Peripheral blood mononuclear cell (primary cell): Measurements from ENCODE around the genes CCDC144A and RASD1.

DNA sequence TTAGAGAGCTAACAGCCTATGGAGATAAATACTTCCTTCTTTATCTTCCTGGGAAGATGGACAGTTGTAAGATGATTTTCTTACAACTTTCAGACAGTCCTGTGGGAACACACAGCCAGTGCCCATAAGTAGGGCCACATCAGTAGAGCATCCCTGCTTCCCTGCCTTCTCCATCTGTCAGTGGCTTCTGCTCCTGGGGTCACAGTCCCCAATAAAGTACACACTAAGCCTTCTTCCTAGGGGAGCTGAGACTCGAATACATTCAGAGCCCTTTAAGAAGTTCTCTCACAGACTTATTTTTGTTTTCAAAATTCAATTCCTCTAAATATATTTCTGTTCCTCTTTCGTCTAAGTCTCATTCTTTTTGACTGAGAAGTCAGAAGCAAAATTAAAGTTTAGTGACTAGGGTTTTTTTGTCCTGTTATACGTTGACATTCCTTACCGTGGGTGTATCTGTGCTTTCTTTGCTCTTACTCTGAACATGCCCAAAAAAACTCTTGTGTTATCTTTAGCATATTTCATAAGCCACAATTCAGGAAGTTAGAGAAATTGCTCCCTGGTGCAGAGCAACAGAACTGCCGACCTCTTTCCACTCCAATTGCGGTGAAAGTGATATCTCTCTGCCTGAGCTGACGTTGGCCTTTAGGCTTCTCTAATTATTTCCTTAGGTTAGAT is 65.9 kb downstream of the CENPV start:
- PRO-cap, 8 experiments: peak in 7 of 8 experiments; most common plus-strand start position 594 of the sequence (in 1); most common minus-strand start position 611 of the sequence (in 4)

DNA sequence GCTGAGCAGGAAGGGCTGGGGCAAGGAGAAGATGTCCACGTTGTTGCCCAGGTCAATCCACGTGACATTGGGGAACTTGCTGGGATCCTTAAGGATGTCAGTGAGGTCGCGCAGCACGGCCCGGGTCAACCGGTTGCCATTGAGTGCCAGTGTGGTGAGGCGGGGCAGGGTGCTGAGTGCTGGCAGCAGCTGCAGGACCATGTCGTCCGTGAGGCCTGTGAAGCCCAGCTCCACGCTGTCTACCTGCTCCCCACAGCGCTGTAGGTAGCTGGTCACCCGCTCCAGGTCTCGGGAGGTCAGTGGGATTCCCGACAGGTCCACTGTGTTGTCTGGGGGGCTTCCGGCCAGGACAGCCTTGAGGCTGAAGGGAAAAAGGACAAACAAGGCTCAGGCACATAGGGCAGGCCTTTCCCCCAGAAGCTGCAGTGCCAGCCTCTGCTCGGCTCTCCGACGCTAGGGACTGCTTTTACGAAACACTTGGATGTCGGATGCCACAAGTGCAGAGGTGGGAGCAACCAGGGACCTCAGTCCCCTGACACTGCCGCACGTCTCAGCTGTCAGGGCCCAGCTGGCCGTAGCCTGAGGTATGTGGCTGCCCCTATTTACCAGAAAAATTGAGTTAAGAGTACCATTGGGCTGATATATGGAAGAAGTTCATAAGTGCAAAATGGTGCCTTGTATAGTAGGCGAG is 28.5 kb downstream of the TRPV2 start:
- PRO-cap, 8 experiments: no peak in any of the 8 experiments

DNA sequence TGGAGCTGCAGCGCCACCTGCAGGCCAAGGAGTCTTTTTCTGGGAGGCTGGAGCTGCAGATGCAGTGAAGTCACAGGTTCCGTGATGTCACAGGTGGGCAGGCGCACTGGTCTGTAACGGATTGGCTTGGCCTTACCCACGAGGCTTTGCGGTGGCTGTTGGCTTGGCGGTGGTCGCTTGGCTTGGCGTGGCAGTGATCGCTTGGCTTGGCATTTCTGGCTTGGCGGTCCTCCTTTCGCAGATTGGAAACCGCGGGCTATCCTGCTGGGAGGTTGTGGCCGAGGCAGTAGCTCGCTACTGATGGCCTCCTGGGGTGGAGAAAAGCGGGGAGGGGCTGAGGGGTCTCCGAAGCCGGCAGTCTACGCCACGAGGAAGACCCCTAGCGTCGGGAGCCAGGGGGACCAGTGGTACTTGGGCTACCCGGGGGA is at the start of gene CCDC144A:
Gene CCDC144A (plus strand): TSS at position 141 of the 428 bp plus-strand sequence.
- PRO-cap, 8 experiments: peak in 3 of 8 experiments; most common plus-strand start position 141 of the sequence (in 1)

DNA sequence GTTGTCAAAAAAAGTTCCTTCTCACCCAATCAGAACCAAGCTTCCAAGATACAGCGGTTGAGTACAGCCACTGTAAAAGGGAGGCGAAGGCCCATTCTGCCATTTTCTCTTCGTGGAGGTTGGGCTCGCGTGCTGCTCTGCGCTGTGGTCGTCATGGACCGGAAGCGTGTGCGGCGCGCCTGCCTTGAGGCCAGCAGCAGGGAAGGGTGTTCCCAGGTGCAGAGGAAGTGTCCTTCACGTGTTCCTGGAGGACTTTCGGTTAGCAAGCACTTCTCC is 78.4 kb downstream of the TNFRSF13B start:
- PRO-cap, 8 experiments: no peak in any of the 8 experiments

- PRO-cap, 8 experiments: no peak in any of the 8 experiments
These were observed 13.1 kb upstream of the MPRIP start for GRCh38 chr17:17029064-17029574.

GRCh38 chr17:17040976-17041755 is 1.1 kb upstream of the MPRIP start:
- PRO-cap, 8 experiments: no peak in any of the 8 experiments

GRCh38 chr17:17044935-17045611 is 2.8 kb downstream of the MPRIP start:
- PRO-cap, 8 experiments: peak in 1 of 8 experiments; most common minus-strand start chr17:17045294 (in 1)

DNA sequence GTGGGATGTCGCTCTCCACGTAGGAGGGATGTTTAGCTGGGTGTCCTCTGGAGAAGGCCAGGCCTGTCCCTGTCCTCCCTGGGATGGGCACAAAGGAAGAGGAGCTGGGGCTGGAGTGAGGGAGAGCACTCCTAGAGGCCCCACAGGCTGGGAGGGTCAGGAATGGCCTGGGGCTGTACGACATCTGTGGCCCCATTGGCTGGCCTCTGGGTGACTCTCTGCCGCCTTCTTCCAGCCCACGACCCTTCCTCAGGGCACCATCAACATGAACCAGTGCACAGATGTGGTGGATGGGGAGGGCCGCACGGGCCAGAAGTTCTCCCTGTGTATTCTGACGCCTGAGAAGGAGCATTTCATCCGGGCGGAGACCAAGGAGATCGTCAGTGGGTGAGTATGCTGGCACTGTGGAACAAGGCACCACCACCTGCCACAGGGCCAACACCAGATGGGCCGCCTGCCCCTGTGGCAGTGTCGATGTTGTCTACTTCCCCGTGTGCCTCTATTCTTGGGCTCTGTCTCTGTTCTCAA is 79.6 kb downstream of the PLD6 start:
- PRO-cap, 8 experiments: no peak in any of the 8 experiments

DNA sequence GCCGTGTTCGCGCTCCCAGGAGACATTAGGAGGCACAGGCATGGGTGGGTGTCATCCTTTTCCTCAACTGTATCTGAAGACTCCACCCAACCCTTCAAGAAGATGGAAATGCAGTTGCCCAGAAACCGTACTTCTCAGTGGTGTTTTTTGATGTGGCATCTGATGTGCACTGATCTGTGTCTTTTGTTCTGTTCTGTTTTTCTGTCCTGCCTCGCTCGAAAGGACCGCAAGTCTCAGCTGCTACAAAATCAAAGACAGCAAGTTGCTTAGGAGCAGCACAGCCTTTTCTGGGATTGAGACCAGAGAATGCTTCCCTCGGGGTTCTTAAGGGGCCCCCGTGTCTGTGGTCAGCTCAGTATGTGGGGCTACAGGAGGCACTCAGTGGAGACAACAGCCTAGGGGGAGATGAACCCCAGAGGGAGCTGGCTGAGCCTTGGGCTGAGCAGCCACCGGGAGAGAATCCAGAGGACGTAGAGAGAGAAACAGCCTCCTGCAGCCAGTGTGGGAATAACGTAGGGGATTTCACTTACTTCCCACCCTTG is 24.0 kb downstream of the PLD6 start:
- PRO-cap, 8 experiments: no peak in any of the 8 experiments

- PRO-cap, 8 experiments: no peak in any of the 8 experiments
These were observed 8.2 kb downstream of the COPS3 start for GRCh38 chr17:17272903-17273211.

DNA sequence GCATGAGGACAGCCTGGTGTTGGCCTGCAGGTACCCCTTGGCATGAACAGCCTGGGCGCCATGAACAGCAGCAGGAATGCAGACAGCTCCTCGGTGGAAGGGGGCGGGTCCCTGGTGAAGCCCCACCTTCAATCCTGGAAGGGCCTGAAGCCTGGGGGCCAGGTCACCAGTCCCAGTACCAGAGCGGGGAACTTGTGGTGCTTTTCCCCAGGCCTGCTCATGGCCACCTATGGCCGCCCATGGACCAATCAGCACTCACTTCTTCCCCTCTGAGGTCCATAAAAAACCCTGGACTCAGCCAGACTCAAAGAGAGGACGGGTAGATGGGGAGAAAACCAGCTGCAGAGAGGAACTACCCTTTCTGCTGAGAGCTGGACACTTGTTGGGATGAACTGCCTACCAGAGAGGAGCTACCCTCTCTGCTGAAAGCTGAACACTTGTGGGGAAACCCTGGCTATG is 2.0 kb upstream of the NT5M start:
- PRO-cap, 8 experiments: peak in 1 of 8 experiments; most common plus-strand start position 307 of the sequence (in 1)

GRCh38 chr17:17304301-17305167 is 1.4 kb downstream of the NT5M start:
- PRO-cap, 8 experiments: peak in 4 of 8 experiments; most common plus-strand start chr17:17304941 (in 2); most common minus-strand start chr17:17304809 (in 1)

DNA sequence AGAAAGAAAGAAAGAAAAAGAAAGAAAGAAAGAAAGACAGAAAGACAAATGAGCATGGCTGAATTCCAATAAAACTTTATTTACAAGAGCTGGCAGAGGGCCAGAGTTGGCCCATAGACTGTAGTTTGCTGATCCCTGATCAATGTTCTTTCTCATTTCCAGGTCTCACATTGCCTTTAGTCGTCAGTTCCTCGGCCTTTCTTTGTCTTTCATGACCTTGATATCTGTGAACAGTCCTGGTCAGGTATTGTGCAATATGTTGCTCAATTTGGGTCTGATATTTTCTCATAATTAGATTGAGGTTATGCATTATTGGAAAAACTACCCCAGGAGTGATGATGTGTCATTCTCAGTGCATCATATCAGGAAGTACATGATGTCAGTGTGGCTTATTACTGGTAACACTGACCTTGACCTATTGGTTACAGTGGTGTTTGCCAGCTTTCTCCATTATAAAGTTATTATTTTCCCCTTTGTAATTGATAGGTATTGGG is 68.4 kb upstream of the MED9 start:
- PRO-cap, 8 experiments: no peak in any of the 8 experiments

DNA sequence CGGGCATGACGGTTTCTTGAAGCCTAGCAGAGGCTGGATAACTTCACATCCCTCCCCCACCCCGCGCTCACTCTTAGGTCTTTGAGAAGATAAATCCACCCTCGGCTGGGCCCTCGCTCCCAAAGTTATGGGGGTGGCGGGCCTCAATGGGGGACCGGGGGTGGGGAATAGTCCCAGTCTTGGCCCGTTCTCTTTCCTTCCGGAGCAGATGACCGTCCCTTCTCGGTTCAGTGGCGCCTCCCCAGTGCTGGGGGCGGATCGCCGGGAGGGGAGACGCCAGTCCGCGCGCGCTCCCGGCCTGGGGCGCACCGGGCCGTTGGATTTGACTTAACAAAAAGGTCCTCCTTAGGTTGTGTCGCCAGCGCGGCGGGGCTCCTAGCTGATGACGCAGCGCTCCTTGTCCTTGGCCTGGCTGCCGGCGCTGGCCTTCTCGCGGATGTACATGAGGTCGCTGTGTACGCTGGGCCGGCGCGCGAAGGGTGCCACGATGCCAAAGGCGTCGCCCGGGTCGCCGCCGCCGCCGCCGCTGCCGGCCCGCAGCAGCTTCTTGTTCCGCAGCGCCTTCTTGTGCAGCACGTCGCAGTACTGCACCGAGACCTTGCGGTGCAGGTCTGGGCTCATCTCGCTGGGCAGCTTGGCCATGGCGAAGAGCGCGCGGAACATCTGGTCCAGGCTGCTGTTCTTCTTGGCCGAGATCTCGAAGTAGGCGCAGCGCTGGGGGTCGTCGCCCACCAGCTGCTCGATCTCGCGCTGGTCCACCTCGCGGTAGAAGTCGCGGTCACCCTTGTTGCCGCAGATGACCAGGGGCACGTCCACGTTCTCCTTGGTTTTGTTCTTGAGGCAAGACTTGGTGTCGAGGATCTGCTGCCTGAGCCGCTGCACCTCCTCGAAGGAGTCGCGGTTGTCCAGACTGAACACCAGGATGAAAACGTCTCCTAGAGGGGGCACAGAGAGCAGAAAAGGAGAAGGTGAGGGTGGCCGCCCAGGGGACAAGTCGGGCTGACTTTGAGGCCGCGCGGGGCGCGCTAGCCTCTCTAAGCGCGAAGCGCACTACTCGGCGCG is 1.1 kb downstream of the RASD1 start:
- PRO-cap, 8 experiments: peak in 1 of 8 experiments; most common plus-strand start position 220 of the sequence (in 1); most common minus-strand start position 71 of the sequence (in 1)

GRCh38 chr17:17495812-17496749 is at the start of gene RASD1:
RASD1 (minus strand) TSS chr17:17496395.
- PRO-cap, 8 experiments: peak in 8 of 8 experiments; most common plus-strand start chr17:17496575 (in 7); most common minus-strand start chr17:17496395 (in 8)

DNA sequence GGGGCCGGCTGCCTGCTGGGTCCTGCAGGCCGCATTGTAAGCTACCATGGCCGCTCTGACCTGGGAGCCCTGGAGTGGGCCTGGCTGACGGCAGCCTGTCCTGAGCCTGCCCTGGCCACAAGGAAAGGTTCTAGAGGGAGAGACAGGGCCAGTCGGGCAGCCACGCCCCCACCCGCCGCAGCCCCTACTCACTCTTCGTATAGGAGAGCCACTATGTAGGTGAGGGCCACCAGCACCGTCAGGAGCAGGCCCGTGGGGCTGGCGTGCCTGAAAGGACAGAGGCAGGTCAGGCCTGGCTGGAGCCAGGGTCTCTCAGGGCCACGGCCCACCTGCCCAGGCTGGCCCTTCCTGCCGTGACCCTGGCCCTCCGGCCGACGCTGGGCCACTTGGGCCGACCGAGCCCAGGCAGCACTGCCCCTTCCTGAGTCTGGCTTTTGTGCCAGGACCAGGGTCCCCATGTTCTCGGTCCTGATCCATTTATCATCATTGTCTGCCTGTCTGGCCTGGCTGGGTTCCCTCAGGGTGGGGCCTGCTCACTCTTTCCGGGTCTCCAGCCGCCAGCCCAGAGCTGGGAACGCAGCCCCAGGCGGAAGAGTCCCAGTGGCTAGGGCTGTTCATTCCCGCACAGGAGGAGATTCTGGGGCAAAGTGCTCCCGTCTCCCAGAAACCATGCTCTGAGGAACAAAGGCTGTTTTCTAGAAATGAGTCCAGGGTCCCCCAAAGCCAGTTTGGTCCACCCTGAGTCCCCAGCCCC is 10.0 kb upstream of the RASD1 start:
- PRO-cap, 8 experiments: no peak in any of the 8 experiments

DNA sequence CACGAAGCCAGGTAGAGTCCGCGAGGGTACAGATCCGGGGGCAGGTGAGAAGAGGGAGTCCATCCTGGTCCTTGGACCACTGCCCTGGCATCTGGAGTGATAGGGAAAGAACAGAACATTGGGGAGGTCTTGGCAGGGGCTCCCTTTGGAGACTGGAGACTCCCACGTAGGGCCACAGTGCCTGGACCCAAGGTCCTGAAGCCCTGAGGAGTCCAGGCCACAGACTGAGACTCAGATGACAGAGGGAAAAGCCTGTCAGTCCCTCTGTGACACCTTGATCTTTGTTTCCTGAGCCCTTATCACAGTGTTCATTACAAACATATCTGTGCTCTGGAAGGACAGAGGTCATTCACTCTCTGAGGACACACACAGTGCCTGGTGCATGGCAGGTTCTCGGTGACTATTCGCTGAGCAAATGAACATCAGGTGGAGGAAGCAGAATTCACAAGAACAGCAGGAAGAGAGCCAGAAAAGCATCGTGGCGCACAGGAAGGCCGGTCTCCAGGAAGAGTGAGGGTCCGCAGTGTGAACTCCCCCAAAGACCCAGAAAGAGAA is 20.6 kb downstream of the PEMT start:
- PRO-cap, 8 experiments: no peak in any of the 8 experiments

DNA sequence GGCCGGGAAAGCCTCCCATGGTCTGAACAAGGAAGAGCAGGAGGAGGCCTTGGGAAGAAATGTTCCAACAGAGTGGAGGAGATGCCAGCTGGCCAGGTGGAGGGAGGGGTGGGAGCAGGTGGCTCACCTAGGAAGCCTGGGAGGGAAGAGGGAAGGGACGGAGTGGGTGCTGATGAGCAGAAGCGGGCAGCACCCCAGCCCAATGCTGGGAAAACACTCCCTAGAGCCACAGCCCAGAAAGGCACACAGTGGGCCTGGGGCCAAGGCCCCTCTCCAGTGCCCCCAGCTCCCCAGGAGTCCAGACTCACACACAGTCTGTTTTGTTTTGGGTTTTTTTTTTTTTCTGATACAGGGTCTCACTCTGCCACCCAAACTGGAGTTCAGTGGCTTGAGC is 20.1 kb downstream of the PEMT start:
- PRO-cap, 8 experiments: no peak in any of the 8 experiments

- PRO-cap, 8 experiments: no peak in any of the 8 experiments
These were observed 14.5 kb downstream of the PEMT start for GRCh38 chr17:17576780-17577684.

GRCh38 chr17:17736751-17737244 is 55.5 kb downstream of the RAI1 start:
- PRO-cap, 8 experiments: no peak in any of the 8 experiments